H1 (cell line): ENCODE data around the gene KCNK1.

- RRBS = no CpG with 5 or more reads among the region's 11 CpGs
CAGE:
- cytosol, long polyA plus RNA = no peak
- long polyA plus RNA = no peak
- nucleus, long polyA plus RNA = no peak
Measured at GRCh38 chr1:233395874-233396188, 68.3 kb downstream of the MAP3K21 start.

DNA sequence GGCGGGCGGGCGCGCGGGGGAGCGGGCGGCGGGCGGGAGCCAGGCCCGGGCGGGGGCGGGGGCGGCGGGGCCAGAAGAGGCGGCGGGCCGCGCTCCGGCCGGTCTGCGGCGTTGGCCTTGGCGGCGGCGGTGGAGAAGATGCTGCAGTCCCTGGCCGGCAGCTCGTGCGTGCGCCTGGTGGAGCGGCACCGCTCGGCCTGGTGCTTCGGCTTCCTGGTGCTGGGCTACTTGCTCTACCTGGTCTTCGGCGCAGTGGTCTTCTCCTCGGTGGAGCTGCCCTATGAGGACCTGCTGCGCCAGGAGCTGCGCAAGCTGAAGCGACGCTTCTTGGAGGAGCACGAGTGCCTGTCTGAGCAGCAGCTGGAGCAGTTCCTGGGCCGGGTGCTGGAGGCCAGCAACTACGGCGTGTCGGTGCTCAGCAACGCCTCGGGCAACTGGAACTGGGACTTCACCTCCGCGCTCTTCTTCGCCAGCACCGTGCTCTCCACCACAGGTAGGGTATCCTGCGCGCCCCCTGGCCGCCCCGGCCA, at the start of gene KCNK1:
KCNK1 (plus strand) TSS at position 73 of the 530 bp plus-strand sequence.
- RRBS = 3% methylated on average over 23 of the region's 55 CpGs
CAGE:
- cytosol, long polyA plus RNA = start-site peak on the plus strand centred at position 64 of the sequence, 32 bp wide, 72 reads
- long polyA plus RNA = no peak
- nucleus, long polyA plus RNA = start-site peak on the plus strand centred at position 46 of the sequence, 37 bp wide, 17 reads

GRCh38 chr1:233654599-233655068, 40.7 kb downstream of the KCNK1 start:
- RRBS = no CpG with 5 or more reads among the region's 4 CpGs
CAGE:
- cytosol, long polyA plus RNA = no peak
- long polyA plus RNA = no peak
- nucleus, long polyA plus RNA = no peak

GRCh38 chr1:234315120-234315649, 58.1 kb upstream of the COA6 start:
- RRBS = no CpG with 5 or more reads among the region's 6 CpGs
CAGE:
- cytosol, long polyA plus RNA = no peak
- long polyA plus RNA = no peak
- nucleus, long polyA plus RNA = no peak

DNA sequence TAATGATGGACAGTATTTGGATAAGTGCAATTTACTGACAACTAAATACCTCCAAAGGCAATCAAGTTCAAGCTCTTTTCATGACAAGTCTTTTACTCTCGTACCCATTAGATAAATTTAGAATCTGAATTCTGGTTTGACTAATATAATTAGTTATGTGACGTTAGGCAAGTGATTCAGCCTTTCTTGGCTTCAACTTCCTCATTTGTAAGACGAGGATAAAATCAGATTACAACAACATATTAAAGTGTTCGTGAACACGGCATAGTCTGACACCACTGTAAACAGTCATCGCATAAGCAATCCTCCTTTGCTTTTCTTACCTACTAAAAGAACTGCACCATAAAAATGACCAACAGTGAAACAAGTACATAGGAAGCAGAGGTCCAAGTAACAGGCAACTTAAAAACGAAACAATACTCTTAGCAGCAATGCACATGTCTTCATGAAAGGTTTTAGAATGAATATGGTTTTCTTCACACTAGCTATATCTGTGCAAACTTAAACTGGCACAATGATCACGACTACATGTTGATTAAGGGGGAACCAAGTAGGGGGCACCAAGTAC, 25.7 kb downstream of the COA6 start:
- RRBS = no CpG with 5 or more reads among the region's 8 CpGs
CAGE:
- cytosol, long polyA plus RNA = no peak
- long polyA plus RNA = no peak
- nucleus, long polyA plus RNA = no peak

GRCh38 chr1:234503497-234504137, 24.6 kb upstream of the TARBP1 start:
- RRBS = no CpG with 5 or more reads among the region's 3 CpGs
CAGE:
- cytosol, long polyA plus RNA = no peak
- long polyA plus RNA = no peak
- nucleus, long polyA plus RNA = no peak

DNA sequence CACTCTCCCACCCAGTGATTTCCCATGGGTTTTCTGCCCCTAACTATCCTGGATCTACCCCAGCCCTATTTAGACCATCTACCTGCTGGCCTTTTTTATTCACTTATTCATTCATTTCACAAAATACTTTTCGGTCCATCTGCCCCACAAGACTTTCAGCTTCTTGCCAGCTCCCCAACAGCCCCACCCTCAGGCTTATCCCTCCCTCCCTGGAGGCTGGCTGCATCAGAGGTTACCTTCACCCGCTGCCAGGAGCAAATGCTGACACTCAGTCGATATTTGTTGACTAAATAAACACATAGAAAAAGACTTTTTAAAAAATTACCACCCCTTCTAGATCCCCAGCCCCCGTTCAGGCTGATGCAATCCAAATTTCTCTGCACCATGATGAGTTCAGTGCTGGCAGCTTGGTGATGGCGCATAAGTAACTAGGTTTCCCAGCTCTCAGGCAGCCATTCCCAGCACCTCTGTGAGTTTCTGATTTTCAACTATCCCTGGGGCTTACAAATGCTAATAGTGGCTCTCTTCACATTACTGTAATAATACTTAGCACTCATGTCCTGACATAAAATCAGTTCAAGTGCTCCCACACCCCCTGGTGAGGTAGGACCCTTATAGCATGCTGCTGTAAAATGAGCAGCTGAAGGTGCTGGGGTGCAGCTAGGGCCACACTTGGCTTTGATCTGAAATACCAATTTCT, 30.8 kb upstream of the TARBP1 start:
- RRBS = no CpG with 5 or more reads among the region's 5 CpGs
CAGE:
- cytosol, long polyA plus RNA = no peak
- long polyA plus RNA = no peak
- nucleus, long polyA plus RNA = no peak

DNA sequence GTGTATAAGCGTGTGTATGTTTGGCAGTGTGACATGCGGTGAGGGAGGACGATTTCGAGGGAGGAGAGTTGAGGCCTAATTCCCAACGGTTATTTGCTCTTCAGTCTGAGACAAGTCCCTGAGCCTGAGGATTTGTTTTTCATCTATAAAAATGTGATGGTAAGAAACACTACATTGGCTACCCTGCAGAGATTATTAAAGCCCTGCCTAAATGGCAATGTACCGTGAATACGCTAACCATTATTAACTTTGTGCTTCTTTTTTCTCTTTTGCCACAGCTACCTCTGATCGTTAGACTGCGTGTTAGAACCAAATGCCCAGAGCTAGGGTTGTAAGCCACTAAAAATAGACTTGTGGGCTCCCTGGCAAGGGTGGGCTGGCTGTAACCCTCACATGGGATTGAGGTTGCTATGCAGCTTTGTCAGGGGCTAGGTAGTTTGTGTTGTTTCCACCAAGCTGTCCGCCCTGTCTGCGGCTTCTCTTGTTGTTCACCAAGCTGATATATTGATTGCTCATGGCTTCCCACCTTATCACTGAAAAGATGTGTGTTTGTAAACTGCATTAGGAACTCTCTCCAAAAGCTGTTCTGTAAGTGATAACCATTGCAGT, 41.8 kb upstream of the TARBP1 start:
- RRBS = no CpG with 5 or more reads among the region's 11 CpGs
CAGE:
- cytosol, long polyA plus RNA = no peak
- long polyA plus RNA = no peak
- nucleus, long polyA plus RNA = no peak

DNA sequence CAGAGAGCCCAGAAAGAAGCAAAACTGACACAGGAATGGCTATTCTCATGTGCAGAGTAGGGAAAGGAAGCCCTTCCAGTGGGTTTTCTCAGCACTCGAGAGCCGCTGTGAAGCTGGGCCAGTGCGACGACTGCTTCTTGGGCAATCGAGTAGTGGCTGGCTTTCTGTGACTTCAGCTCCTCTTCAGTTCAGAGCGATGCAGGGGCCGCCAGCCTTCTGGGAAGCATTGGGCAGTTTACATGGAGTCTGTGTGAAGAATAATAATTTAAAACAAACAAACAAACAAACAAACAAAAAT, 57.2 kb upstream of the TARBP1 start:
- RRBS = no CpG with 5 or more reads among the region's 7 CpGs
CAGE:
- cytosol, long polyA plus RNA = no peak
- long polyA plus RNA = no peak
- nucleus, long polyA plus RNA = no peak

- RRBS = no CpG with 5 or more reads among the region's 17 CpGs
CAGE:
- cytosol, long polyA plus RNA = no peak
- long polyA plus RNA = no peak
- nucleus, long polyA plus RNA = no peak
Measured at GRCh38 chr1:234545449-234546424, 64.2 kb downstream of the IRF2BP2 start.

GRCh38 chr1:234553491-234554083, 56.4 kb downstream of the IRF2BP2 start:
- RRBS = no CpG with 5 or more reads among the region's 15 CpGs
CAGE:
- cytosol, long polyA plus RNA = no peak
- long polyA plus RNA = no peak
- nucleus, long polyA plus RNA = no peak

DNA sequence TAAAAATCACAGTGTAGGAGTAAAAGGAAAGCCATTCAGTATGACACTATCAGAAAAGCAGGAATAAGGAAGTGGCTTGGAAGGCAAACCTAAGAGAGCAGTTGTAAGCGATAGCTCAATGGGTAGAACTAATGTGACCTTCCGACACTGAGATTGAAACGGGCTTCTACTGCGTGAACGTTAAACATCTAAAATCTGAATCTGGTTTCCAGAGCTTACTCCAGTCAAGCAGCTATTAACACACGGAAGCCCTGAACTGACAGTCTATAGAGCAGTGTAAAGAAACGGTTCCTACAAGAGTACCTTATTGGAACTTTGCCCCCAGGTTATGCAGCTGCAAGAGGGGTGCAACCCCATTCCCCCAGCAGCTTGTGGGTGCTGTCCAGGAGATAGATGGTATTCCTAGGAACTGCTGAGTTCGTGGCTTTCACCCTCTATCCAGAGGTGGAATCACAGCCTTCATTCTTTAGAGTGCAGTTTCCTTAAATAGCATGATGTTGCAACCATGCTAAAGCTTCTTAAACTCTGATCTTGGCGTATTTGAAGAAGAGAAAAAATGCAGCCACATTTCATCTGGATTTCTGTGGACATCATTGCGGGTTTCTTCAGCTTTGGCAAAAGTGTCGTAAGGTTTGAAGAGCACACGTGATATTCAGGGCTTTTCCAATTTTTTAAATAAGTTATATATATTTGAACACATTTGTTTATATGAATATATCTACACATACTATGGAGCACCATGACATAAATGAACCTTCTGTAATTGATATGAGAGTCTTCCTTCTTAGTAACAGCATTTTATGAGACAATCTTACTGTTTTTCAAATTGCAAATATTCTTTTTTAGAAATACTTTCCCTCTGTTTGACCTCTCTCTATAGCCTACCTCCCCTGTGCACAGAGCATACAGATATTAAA, 3.5 kb upstream of the IRF2BP2 start:
- RRBS = no CpG with 5 or more reads among the region's 12 CpGs
CAGE:
- cytosol, long polyA plus RNA = no peak
- long polyA plus RNA = no peak
- nucleus, long polyA plus RNA = no peak

GRCh38 chr1:234627409-234627976, 17.5 kb upstream of the IRF2BP2 start:
- RRBS = no CpG with 5 or more reads among the region's 8 CpGs
CAGE:
- cytosol, long polyA plus RNA = no peak
- long polyA plus RNA = no peak
- nucleus, long polyA plus RNA = no peak

- RRBS = no CpG with 5 or more reads among the region's 8 CpGs
CAGE:
- cytosol, long polyA plus RNA = no peak
- long polyA plus RNA = no peak
- nucleus, long polyA plus RNA = no peak
Measured at GRCh38 chr1:234657029-234657764, 47.2 kb upstream of the IRF2BP2 start.

GRCh38 chr1:234659288-234659908, 49.4 kb upstream of the IRF2BP2 start:
- RRBS = no CpG with 5 or more reads among the region's 11 CpGs
CAGE:
- cytosol, long polyA plus RNA = no peak
- long polyA plus RNA = no peak
- nucleus, long polyA plus RNA = no peak

DNA sequence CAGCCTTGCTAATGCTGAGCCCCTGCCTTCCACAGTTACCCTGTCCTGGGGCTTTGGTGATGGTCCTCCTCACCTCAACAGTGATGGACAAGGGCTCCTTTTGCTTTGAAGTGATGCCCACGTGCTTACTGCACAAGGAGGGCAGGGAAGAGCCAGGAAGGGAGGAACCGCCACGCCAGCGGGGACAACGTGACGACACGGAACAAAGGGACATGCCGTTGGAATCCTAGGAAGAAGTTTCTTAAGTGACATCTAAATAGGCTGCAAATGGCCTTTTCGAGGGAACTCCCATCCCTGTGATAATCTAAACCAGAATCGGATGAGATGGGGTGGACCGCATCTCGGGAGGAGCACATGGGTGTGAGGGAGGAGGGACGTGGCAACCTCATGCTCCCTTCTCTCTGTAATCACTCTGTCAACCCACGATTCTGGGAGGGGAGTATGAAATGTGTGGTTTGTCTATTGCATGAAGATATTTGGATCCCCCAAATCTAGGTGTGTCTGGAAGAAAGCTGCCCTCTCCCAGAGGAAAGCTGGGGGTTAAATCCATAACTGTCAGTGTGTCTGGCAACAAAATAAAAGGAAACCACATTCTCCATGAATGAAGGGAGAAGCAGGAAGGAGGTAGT, 110.9 kb upstream of the IRF2BP2 start:
- RRBS = no CpG with 5 or more reads among the region's 14 CpGs
CAGE:
- cytosol, long polyA plus RNA = no peak
- long polyA plus RNA = no peak
- nucleus, long polyA plus RNA = no peak

- RRBS = no CpG with 5 or more reads among the region's 9 CpGs
CAGE:
- cytosol, long polyA plus RNA = no peak
- long polyA plus RNA = no peak
- nucleus, long polyA plus RNA = no peak
Measured at GRCh38 chr1:234745741-234746274, 135.8 kb upstream of the IRF2BP2 start.

DNA sequence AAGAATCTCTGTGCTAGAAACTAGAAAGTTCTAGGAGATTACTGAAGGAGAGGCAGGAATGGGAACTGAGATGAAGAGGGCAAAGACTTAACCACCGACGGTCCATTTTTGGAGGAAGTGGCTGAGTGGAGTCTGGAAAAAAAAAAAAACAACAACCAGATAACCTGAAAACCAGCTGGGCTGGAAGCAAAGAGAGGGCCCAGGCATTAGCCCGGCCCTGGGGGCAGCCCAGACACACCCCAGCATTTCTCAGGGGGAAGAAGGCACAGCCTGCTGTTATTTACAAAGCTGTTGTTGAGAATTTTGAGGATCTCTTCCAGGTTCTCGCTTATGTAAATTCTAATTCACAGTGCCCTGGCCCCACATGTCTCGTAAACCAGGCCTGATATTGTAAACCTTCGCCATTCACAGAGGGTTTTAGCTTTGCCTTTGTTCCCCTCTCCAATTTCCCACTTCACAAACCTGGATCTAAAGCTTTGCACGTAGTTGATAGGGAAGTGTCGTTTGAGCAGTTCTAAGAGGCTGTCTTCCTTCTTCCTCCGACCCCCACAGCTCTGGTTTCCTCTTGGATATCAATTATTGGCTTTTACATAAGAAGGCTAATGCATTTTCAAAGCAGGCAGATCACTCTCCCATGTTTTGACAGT, 161.8 kb upstream of the IRF2BP2 start:
- RRBS = no CpG with 5 or more reads among the region's 9 CpGs
CAGE:
- cytosol, long polyA plus RNA = no peak
- long polyA plus RNA = no peak
- nucleus, long polyA plus RNA = no peak

DNA sequence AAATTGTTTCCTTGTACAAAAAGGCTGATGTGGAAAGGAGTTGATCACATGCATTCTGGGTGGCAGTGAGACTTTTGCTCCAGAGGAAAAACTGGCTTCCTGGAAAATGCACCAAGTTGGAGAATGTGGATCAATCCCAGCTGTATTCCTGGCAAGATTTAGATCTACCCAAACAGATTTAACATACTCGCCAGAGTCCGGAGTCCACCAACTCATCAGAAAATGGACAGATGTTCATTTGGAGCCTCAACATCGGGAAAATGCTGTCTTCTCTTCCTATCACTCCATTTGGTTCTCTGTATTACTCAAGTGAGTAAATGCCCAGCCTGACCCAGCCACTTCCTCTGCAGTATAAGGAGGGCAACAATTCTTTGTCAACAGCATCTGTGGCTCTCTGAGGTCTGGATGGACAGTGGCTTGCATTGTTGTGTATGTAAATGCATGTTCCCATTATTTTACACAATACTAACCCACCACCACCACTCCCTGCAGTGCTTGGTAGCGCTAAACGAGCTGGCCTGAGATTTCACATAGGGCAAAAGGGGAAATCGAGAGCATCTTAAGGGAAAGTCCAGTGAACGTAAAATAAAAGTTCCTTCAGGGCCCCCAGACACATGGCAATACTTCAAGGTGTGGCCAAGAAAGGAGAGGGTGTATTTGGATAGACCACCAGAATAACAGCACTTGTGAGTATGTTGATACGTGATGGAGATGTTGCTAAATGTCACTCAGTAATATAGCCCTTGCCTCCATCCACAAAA, 226.3 kb upstream of the IRF2BP2 start:
- RRBS = no CpG with 5 or more reads among the region's 8 CpGs
CAGE:
- cytosol, long polyA plus RNA = no peak
- long polyA plus RNA = no peak
- nucleus, long polyA plus RNA = no peak

DNA sequence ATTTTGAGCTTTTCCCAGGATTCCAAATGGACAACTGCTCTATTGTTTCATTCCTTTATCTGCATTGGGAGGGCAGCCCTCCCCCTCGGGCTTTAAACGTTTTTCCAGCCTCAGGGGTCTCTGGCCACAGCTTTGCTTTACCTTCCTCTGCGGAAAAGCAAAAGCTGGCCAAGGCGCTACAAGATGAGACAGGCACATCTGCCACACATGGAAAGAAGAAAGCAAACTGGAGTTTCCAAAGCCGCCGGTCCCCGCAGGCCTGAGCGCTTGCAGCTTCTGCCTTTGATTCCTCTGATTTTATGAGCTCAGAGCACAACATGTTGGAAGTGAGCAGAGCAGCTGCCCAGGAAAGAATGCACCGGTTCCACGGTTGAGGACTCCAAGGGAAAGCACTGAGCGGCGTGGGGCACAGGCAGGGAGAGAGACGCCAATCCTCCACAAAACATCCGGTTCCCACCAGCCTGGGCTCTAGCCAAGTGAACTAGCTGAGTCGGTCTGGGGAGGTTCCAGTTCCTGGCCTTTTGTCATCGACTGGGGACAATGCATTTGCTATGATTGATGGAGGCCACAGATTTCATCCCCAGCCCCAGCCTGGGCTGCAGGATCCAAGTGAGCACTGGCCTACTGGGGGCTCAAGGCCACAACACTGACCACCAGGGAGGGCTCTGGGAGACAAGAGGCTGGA, 252.9 kb upstream of the IRF2BP2 start:
- RRBS = 87% methylated on average over 4 of the region's 16 CpGs
CAGE:
- cytosol, long polyA plus RNA = no peak
- long polyA plus RNA = no peak
- nucleus, long polyA plus RNA = no peak